T47D (cell line): ENCODE measurements around the gene RFC4.

DNA sequence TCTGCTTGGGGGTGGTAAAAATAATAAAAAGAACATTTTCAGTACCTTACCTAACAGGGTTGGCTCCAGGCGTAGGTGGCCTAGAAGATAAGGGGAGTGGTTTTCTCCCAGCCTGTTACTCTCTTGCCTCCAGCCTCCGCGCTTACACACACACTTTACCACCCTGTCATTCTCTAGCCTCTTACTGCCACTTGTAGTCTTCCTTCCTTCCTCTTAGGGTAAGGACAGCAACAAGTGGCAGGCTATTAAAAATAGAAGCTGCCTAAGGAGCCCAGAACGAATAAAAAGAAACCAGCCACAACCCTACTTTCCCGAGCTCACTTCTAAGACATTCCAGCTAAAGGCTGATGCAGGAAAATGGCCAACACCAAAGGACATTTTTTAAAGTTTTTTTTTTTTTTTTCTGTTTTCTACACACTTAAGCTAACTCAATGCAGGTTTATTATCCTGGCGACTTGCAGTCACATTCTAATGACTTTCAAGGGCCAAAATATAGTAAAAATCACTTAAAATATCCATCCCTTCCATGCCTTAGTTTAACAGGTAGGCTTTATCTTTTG is 9.7 kb upstream of the LIPH start:
- RRBS = no CpG with 5 or more reads among the region's 6 CpGs

DNA sequence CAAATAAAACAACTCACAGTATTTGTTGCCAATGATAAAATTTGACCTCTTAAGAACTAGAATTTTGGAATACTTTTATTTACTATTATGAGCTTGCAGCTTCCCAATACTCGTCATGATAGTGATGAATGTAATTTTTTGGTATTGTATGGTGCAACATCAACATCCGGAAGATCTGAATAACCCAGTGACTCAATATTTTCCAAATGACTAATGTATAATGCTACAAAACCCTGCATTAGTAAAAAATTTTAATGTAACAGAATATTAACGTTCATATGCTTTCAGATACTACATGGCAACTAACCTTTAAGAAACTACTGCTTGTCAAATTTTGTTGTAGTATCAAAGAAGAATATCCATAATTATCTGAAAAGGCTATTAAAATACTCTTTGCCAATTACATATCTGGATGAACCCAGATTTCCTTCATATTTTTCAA is 95.4 kb downstream of the IGF2BP2 start:
- RRBS = no CpG with 5 or more reads among the region's 3 CpGs

- RRBS = 19% methylated on average over 3 of the region's 13 CpGs
These were observed 32.1 kb downstream of the IGF2BP2 start for GRCh38 chr3:185792530-185793308.

- RRBS = no CpG with 5 or more reads among the region's 3 CpGs
These were observed 9.5 kb downstream of the IGF2BP2 start for GRCh38 chr3:185815351-185815727.

- RRBS = no CpG with 5 or more reads among the region's 4 CpGs
These were observed 23.3 kb downstream of the TRA2B start for GRCh38 chr3:185914281-185915050.

GRCh38 chr3:185918323-185918522 is 19.6 kb downstream of the TRA2B start:
- RRBS = no CpG with 5 or more reads among the region's 5 CpGs

DNA sequence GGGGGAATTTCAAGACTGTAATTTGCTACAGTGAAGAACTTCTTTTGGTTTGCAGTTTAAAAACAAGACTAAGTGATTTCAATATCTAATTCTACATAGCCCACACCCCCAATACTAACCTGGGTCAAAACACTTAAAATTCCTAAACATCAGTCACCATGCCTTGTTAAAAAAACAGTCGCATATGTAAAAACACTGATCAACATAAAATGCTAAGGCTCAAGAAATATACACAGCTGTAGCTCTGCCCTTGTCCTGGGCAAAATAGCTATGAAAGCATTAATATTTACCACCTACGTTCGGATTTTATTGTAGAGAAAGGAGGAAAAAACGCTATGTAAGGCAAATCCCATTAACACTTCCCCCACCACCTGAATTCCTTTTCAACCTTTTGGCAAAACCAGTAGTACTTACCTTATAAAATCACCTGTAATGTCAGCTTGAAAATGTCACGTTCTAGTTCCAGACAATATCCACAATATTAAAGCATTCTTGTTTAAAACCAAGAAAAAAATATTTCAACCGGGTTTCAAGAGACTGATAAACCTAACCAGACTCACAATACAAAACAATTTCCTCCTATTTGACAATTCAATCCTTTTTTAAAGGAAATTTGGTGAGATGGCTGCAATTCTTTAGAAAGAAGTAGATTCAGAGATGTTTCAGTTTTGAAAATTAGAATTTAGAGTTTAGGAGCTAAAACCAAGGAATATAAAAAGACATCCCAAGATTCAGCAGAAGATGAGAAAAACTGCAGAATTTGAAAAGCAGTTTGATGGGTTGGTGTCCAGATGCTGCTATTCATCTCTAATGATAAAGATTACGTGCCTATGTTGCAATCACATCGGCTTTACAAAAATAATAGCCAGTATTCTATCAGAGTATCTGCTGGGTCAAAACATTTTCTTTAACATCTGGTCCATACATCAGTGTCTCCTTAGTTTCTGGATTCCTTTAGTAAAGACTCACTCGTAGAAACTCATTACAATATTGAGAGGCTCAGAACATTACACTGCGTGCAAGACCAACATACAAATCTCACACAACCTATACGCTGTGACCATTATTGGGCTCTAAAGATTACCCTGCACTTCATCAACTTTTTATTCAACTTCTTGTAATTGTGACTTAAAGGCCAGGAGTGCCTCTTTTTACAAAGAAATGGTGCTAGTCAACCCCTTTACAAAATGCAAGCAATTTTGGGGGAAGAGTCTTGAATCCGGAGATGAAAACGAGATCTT is 3.4 kb downstream of the TRA2B start:
- RRBS = no CpG with 5 or more reads among the region's 13 CpGs

- RRBS = no CpG with 5 or more reads among the region's 1 CpG
These were observed 13.1 kb upstream of the TRA2B start for GRCh38 chr3:185950928-185951233.

GRCh38 chr3:185959598-185960485 is 22.0 kb upstream of the TRA2B start:
- RRBS = no CpG with 5 or more reads among the region's 6 CpGs

- RRBS = no CpG with 5 or more reads among the region's 11 CpGs
These were observed 61.1 kb downstream of the ETV5 start for GRCh38 chr3:186047647-186048357.

DNA sequence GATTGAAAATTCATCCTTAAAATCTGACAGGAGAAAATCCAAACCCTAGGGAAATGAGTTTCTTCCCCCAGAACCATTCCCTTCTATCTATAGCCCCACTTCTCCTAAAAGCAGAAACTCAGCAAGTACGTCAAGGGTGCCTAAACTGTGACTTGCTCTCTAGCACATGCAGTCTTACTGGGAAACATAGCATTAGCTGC is 13.5 kb downstream of the ETV5 start:
- RRBS = no CpG with 5 or more reads among the region's 1 CpG

GRCh38 chr3:186102655-186102998 is 6.3 kb downstream of the ETV5 start:
- RRBS = no CpG with 5 or more reads among the region's 4 CpGs

- RRBS = no CpG with 5 or more reads among the region's 3 CpGs
These were observed 13.1 kb upstream of the ETV5 start for GRCh38 chr3:186121936-186122500.

DNA sequence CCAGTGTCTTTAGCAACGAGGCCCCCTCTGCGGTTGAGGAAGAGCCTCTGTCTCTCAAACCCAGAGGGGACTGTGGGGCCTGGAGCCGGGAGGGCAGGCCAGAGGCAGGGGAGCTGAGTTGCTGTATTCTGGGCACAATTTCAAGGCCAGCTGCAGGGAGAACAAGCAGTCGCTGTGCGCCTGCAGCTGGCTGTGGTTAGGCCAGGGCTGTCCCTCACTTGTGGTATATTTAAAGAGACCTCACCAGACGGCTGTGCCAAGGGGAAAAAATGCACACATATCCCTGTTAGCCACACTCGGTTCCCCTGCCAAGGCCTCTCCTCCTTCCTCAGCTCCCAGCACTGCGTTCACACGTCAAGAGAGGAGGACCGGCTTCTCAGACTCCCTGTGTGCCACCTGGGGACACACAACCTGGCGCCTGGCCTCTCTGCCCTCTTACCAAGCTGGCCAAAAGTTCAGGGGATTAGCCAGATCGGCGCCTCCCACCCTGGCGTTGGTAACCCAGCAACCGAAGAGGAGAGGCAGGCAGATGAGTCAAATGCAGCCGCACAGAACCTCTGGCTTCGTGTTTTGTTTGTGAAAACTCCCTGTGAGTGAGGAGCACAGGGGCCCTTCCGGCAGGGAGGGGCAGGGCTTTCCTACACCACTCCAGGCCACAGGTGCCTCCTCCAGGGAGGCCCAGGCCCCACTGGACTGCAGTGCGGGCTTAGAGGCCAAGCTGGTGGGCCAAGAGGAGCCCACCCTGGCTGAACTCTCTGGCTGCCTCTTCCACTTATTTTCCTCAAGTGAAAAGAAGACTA is 101.3 kb upstream of the ETV5 start:
- RRBS = no CpG with 5 or more reads among the region's 19 CpGs

- RRBS = no CpG with 5 or more reads among the region's 4 CpGs
These were observed 19.0 kb upstream of the AHSG start for GRCh38 chr3:186593817-186594323.

DNA sequence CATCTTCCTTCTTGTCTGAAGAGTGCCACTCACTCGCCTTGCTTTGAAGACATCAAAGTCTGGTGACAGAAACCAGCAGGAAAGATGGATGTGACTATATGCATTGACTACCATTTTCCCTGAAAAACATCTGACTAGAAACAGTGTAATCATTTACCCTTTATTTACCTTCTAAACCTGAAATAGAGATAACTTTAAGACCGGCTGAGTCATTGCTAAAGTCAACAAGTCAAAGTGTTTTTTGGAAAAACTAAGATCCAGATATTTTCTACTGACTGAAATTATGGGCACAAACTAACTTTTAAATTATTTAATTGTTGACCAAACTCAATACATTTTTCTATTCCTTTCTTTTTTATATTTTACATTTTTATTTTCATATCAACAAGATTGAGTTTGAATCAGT is 6.6 kb upstream of the AHSG start:
- RRBS = no CpG with 5 or more reads among the region's 2 CpGs

DNA sequence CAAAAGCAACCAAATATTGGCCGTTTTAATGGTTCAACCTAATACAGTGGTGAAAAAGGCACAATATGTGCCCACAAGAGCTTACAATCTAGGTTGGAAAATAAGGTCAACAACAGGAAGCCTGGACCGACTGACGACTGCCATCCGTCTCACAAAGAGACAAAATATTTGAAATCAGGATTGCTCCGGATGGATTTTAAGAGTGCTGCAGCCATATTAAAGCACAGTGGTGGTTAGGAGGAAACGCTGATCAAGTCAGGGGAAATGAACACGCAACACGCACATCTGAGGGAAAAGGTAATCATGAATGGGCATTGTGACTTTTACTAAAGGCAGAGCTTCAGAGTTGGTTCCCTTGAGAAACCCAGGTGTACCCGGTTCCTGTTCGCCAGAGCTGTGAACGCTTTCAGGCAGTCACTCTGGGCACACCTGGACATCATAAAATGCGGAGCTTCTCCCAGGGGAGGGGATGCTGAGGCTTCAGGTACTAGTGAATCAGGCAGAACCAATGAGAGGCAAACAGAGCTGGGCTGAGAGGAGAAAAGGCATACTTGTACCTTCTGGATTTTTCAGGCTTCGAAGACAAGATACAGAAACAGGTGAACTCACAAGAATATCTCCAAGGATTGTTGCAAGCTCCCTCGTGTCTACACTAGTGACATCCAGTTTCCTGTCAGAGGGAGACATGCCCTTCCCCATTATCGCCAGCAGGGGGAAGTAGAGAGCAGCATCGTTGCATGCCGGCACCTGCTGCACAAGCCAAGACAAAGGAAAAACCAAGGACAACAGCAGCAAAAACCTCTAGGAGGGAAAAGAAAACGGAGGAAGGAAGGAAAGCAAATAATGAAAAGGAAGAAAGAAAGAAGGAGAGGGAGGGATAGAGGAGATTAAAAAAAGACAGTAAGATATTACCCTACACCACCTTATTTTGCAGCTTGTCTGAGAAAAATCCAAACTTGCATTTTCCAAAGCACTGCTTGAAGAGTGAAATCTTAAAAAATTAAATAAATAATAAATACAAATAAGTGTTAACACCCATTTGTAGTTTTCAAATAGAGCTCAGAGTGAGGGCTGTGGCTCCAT is 1.8 kb downstream of the AHSG start:
- RRBS = no CpG with 5 or more reads among the region's 18 CpGs

GRCh38 chr3:186805987-186807117 is at the start of gene RFC4:
Gene RFC4, minus strand, starts transcription at chr3:186806482.
- RRBS = 1% methylated on average over 29 of the region's 72 CpGs

DNA sequence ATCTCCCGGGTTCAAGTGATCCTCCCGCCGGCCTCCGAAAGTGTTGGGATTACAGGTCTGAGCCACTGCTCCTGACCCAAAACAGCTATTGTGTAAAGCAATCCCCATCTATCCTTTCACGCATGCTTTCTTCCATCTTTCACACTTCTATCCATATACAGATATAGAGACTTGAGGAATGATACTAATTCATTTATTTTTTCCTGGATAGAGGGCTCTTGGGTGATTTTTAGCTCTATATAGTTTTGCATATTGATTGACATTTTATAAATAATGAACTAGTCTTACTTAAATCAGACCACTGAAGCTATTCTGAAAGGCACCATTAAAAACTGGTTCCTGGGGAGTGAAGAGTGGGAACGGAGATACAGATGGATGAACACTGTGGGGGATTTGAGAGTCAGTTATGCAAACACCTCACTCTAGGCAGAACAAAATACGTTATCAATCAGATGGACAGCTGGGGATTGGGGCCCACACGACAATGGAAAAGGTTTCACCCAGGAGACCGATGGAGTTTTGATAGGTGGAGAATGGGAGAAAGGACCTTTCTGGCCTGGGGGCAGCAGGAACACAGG is 16.2 kb downstream of the ST6GAL1 start:
- RRBS = no CpG with 5 or more reads among the region's 9 CpGs